PFSK-1 (cell line): ENCODE results near the genes RSPH6A, NANOS2, NOVA2 and SLC1A5.

DNA sequence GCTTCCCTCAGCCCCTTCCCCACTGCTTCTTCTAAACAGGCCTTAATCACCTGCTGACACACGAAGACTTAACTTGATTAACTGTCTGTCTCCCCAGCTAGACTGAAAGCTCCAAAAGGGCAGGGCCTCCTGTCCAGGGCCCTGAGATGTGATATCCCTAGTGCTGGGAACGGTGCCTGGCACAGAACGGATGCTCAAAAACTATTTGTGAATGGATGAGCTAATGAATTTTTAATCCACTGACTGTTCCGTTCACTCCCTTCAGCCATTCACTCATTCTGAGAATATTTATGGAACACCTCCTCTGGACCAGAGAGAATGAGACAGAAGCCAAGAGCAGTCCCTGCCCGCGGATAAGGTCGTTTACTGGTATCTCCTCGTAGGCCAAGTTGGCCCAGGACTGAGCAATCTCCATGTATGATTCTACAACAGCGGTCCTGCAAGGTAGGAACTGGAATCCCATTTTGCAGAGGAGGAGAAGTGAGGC, 3.6 kb downstream of the DMWD start:
- RRBS, result no CpG with 5 or more reads among the region's 9 CpGs

DNA sequence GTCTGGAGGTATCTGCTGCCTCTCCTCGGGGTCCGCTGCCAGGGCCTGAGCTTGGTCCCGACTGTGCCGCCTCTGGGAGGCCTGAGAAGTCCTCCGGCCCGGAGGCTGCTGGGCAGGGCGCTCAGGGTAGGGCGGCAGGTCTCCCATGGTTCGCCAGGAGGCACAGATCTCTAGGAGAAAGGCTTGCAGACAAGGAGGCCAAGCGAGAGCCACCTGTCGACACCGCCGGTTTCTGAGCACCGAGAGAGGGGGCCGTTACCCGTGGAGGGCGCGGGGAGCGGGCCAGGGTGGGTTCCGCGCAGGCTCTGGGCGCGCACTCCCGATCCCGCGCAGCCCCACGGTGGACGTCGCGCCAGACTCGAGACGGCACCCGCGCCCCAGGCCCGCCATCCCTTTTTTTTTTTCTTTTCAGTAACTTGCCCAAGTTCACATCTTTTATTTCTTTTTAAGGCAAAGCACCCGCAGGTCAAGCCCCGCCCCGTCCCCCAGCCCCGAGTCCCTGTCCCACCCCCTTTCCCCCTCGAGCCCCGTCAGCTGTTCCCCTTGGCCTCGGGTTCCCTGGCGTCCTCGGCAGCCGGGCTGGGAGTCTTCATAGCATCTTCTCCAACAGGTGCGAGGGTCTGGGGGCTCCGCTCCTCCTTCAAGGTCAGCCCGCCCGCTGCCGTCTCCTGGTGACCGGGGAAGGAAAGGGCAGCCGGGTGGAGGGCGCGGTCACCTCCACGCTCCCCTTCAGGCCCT, at the start of gene RSPH6A:
Gene RSPH6A, minus strand, starts transcription at position 279 of the 738 bp plus-strand sequence.
- RRBS, result 94% methylated on average over 4 of the region's 55 CpGs

DNA sequence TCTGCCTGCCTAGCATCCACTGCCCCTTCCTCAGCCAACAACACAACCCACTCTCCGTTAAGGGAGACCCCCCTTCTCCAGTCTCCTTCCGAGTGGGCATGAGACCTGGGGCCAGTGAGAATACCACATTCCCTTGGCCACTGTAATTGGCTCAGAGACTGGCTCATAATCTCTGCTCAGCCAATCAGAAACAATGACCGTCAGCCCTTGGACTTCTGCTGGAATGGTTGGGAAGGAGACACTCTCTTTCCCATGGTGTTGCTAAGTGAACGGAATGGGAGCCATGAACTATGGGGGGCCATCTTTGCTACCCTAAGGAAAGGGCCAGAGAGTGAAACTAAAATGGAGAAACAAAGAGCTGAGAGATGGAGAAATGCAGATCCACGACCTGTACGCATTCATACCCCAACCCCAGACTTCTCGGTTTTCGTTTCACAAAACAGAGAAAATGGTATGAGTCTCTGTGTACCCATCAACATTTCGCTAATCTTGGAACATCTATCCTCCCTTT, 20.0 kb downstream of the SYMPK start:
- RRBS, result no CpG with 5 or more reads among the region's 9 CpGs

- RRBS, result no CpG with 5 or more reads among the region's 5 CpGs
Observed at GRCh38 chr19:45914639-45915168, at the start of gene NANOS2. NANOS2 (minus strand) TSS chr19:45914778.

- RRBS, result 3% methylated on average over 39 of the region's 102 CpGs
Observed at GRCh38 chr19:45973268-45974448, at the start of gene NOVA2. NOVA2 (minus strand) TSS chr19:45973865.

DNA sequence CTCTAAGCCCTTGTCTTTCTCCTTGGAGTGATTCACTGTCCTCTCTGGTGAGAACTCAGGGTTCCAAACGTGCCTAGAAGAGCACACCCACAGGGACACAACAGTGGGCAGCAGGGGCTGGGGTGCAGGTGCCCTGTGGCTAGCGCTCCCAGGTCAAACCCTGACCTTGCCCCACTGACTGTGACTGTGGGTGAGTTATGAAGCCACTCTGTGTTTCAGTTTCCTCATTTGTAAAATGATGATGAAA, 37.6 kb upstream of the IGFL1 start:
- RRBS, result no CpG with 5 or more reads among the region's 2 CpGs

- RRBS, result no CpG with 5 or more reads among the region's 11 CpGs
Observed at GRCh38 chr19:46202497-46203355, 26.8 kb upstream of the IGFL1 start.

DNA sequence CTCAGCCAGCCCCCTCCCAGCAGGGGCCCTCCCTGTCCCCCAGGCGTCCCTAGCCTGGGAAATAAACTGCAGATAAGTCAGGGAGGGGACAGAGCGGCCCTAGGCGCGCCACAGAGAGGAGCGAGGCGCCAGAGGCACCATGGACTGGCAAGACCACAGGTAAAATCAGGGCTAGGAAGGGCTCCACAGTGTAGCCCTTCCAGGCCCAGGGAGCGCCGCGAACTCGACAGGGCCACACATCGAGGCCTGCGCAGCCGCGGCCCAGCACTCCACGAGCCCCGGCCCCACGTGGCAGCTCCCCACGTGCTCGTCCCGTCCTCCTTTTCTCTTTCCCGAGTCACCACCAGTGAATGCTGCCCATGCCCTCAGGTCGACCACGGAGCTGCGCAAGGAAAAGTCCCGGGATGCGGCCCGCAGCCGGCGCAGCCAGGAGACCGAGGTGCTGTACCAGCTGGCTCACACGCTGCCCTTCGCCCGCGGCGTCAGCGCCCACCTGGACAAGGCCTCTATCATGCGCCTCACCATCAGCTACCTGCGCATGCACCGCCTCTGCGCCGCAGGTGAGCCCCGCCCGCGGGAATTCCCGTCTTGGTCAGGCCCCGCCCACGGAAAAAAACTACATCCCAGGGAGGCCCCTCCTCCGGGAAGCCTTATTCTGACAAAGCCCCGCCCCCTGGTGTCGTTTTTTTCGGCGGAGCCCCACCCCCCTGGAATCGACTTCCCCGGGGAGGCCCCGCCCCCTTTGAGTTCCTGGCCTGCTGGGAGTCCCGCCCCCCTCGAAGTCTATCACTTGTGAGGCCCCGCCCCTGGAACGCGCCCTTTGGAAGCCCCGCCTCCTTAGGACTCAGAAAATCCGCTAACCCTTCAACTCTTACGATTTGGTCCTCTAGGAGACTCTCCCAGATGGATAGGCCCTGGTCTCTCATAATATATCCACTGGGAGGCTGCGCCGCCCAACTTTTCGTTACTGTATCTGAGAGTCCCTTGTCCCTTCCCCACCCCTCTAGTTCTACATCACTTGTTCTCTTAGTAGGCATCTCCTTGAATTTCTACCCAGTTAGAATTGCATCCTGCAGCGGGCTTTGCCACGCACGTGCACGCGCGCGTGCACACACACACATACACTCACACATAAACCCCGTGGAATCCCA, 7.1 kb downstream of the HIF3A start:
- RRBS, result 83% methylated on average over 10 of the region's 74 CpGs

GRCh38 chr19:46309102-46309512, 12.3 kb downstream of the HIF3A start:
- RRBS, result no CpG with 5 or more reads among the region's 9 CpGs

DNA sequence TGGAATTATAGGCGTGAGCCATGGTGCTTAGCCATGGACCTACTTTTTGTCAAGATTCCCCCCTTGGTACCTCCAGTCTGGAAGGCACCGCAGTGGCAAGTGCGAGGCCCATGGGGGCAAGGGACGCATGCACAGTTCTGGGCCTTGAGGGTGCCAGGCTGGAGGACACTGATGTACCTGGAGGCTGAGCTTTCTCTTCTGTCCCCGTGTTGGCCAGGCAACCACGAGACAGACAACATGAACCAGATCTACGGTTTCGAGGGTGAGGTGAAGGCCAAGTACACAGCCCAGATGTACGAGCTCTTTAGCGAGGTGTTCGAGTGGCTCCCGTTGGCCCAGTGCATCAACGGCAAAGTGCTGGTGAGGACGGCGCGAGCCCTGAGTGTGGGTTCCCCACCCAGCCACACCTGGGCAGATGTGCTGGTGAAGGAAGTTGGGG, 26.5 kb downstream of the CCDC8 start:
- RRBS, result no CpG with 5 or more reads among the region's 16 CpGs

DNA sequence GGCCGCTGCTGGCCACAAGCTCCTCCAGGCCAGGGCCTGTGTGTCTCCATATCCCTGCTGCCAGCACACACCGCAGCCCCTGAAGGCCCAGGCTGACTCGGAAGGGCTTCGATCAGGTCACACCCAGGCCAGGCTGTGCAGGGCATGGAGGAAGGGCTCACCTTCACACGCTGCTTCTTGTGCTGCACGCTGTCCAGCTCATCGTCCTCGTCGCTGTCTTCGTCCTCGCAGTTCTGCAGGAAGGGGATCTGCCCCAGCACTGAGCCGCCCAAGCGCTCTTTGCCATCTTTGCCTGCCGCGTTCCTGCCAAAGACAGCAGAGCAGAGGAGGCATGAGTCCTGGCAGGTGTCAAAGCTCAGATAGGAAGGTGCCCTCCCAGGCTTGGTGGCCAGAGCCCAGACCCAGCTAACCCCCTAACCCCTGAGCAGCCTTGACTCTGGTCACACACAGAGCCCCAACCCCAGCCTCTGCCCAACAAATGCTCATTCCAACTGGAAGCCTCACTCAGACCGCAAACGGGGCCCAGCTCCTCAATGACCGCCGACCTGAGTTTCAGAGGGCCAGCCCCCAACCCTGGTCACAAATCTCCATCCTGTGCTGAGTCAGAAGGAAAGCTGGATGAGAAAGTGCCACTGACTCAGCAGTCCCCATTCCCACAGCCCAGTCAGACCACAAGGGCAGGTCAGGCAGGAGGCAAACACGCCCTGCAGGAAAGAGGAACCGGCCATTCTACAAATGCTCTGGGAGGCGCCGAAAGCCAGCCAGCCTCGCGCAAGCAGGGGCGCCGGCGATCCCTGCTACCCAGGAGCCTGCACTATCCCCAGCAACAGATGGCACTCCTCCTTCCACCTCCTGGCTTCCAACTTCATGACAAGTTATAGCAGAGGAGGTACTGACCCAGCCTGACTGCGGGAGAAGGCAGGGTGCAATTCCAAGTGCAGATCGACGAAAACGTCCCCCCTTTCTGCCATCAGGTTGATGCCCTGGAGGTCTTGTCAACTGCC, 14.0 kb upstream of the PRKD2 start:
- RRBS, result 78% methylated on average over 7 of the region's 32 CpGs

DNA sequence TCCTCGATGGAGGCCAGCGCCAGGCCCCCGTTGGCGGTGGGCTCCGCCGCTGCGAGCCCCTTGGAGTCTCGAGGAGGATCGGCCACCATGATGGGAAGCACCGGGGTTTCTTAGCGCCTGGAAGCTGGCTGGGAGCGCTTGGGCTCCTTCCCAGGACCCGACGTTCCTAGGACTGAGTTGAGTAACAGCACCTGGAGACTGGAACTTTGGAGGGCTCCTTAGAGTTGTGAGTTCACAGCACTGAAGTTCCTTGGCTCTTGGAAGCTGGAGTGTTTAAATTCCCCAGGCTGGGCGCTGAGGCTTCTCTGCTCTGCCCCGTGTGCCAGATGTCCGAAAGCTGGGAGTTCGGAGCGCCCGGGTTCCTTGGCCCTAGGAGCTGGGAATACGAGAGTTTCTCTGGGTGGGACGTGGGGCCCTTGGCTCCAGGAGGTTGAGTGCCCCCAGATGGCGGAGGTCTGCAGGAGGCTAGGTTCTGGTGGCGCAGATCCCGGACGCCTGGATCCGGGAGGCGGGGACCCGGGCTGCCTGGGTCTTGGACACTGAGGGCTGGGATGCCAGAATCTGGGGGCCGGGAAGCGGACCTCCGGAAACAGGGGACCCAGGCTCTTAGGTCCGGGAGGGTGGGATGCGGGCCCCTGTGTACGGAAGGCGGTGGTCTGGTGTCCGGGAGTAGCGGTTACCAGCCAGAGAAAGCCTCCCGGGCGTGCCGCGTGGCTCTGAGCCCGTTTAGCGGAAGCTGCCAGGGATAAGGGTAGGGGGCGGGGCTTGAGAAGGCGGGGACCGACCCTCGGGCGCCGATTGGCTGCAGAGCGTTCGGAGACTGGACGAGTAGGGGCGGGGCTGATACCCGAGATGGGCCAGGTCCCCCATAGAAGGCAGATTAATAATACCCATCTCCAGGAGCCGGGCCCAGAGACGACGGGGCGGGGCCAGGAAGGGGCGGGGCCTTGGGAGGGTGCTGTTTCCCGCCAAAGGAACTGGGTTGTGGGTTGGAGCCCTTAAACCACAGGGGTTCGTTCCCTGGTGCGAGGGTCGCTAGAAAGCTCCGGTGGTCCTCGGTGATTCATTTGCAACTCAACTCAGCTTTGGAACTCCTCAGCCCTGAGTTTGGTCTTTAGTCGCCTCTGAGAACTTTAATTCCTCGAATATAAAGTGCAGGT, at the start of gene SLC1A5:
Gene SLC1A5, minus strand, starts transcription at position 718 of the 1,160 bp plus-strand sequence.
- RRBS, result 2% methylated on average over 7 of the region's 68 CpGs

DNA sequence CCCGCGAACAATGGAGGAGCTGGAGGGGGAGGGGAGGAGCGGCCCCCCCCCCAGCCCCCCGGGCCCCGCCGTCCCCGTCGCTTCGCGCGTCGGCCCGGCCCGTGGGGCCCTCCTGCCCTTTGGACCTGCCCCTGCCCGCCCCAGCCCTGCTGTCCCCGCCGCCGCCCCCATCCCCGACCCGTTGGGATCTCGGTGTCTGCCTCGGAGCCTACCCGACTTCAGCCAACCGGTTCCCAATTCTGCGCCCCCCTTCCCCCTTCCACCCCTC, 439 bp downstream of the ARHGAP35 start:
- RRBS, result 1% methylated on average over 13 of the region's 25 CpGs

GRCh38 chr19:46861570-46862555, 1.1 kb downstream of the ARHGAP35 start:
- RRBS, result under 1% methylated on average over 2 of the region's 24 CpGs

DNA sequence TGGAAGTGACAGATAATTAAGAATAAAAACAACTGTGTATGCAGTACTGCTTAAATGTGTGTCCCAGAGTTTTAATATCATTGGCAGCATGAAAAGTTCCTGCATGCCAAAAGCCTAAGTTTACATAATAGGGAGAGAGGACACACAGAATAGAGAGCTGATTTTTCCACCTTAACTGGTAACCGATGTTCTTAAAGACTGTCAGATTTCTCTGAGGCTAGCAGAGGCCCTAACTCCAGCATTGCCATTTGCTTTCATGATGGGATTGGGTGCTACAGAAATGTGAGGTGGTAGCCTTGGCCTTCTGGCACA, 4.0 kb downstream of the ARHGAP35 start:
- RRBS, result no CpG with 5 or more reads among the region's 1 CpG

GRCh38 chr19:46924760-46925899, 64.3 kb downstream of the ARHGAP35 start:
- RRBS, result 3% methylated on average over 4 of the region's 12 CpGs

DNA sequence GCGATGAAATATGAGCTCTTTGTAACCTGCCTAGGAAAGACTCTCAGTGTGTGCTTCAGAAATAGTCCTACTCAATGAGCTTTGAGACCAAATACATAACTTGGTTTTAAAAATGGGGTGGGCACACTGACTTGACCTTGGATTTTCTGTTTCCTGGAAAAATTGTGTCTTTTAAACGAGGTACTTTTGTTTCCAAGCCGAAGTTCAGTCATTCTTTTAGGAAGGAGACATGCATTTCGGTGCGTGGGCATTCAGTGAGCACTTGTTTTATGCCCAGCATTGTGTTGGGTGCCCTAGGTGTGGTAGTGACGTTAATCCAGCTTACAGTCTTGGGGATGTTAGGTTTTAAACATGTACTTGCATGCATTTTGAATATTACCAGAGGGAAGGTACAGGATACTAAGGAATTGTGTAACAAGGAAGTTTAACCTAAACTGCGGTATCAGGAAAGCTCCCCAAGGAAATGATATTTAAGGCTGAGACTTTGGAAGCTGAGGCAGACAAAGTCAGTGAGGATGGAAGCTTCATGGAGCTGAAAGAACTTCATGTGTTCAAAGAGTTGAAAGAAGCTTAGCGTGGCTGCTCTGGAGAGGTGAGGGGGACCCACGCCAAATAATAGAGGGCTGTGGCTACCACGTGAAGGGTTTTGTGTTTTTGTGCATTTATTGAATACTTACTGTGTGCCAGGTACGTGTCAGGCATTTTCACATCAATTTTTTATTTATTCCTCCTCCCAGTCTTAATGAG, 66.3 kb downstream of the ARHGAP35 start:
- RRBS, result no CpG with 5 or more reads among the region's 11 CpGs

- RRBS, result no CpG with 5 or more reads among the region's 11 CpGs
Observed at GRCh38 chr19:46975240-46975996, 44.2 kb upstream of the NPAS1 start.

GRCh38 chr19:46981641-46982181, 37.9 kb upstream of the NPAS1 start:
- RRBS, result no CpG with 5 or more reads among the region's 8 CpGs

DNA sequence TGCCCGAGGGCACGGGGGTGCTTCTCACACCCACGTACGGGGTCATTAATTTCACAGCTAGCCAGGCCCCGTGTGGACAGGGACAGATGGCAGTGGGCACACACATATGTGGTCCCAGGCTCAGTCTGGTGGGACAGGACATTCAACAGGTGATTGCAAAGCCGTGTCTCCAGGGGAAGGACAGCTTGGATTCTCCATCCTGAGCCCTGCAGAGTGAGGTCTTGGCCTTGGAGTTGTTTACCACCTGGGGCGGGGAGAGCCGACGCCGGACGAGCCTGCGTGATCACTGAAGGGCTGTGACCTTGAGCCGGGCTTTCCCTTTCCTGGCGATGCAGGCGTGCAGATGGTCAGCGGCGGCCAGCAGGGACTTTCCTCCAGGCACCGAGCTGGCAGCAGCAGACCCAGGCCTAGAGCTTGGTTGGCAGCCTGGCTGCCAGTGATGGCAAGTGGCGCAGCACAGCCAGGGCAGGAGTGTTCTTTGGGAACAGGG, 26.6 kb upstream of the NPAS1 start:
- RRBS, result 100% methylated on average over 3 of the region's 19 CpGs